Kidney epithelial cell (primary cell): Measurements from ENCODE around the genes ROGDI and SEC14L5.

GRCh38 chr16:4366592-4366852 lies 5.1 kb upstream of the VASN start:
- RAMPAGE, long total RNA, result no peak
- RRBS, result no CpG with 5 or more reads among the region's 2 CpGs

- RAMPAGE, long total RNA, result no peak
- RRBS, result no CpG with 5 or more reads among the region's 15 CpGs
Observed at GRCh38 chr16:4370531-4371391, 887 bp upstream of the VASN start.

DNA sequence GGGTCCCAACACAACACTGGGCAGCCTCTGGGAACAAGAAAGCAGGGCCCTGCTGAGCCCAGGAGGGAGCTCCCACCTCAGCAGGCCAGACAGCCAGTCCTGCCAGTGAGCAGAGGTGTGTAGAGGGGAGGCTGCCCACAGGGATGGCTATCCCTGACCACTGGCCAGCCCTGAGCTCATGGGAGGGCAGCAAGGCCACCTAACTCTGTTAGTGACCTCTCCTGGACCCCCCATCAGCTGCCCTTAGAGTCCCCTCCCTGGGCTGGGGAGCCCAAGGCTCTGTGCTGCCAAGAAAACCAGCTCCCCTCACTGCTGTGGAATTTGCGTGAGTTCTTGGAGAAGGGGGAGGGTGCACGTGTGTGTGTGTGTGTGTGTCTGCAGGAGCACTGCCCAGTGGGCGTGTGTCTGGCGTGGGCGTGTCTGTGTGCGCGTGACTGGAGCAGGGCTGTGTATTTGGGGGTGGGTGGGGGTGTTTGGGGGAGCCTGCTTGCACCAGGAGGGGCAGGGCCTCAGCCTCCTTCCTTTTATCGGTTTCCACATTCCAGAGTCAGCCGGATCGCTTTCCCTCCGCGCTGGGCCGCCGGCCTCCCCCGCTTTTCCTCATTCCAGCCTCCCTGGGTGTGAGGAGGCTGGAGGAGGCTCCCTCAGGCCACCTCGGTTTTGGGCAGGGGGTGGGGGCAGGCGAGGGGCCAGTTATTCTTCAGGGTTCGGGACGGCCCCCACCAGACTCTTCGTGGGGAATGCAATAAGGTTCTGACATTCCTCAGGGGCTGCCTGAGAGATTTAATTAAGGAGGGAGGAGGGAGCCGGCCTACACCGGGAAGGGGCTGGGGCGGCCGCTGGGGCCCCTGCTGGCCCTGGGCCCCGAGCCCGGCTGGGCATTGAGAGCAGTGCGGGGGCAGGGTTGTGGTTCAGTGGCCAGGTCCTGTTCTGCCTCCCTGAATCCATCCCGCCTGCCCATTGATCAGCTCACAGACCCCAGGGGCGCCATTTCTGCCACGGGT lies 2.4 kb downstream of the VASN start:
- RAMPAGE, long total RNA, result no peak
- RRBS, result 3% methylated on average over 5 of the region's 30 CpGs

GRCh38 chr16:4402450-4402721 lies 14.0 kb downstream of the CORO7 start:
- RAMPAGE, long total RNA, result no peak
- RRBS, result no CpG with 5 or more reads among the region's 12 CpGs

DNA sequence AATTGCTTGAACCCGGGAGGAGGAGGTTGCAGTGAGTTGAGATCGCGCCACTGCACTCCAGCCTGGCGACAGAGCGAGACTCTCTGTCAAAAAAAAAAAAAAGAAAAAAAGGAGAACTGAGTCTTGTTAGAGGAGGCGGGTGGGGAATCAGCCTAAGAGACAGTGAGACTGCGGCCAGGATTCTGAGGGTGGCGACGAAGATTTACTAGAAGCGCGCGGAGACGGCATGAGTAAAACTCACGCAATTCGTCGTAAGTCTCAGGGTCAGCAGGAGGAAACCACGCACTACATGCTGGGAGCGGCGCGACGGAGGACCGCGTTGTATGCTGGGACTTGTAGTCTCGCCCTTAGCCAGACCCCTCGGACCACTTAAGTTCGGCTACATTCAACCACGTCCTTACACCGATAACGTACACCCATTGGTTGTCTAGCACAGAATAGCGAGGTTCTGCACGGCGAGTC lies 400 bp upstream of the DNAJA3 start:
- RAMPAGE, long total RNA, result no peak
- RRBS, result no CpG with 5 or more reads among the region's 32 CpGs

DNA sequence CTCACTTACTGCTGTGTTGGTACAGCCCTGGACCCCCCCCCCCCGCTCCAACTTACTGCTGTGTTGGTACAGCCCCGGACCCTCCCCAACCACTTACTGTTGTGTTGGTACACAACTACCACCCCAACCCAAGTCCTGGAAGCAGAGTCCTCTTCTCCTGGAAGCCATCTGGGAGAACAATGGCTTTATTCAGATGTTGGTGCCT lies 13.0 kb downstream of the NMRAL1 start:
- RAMPAGE, long total RNA, result no peak
- RRBS, result 53% methylated on average over 2 of the region's 2 CpGs

DNA sequence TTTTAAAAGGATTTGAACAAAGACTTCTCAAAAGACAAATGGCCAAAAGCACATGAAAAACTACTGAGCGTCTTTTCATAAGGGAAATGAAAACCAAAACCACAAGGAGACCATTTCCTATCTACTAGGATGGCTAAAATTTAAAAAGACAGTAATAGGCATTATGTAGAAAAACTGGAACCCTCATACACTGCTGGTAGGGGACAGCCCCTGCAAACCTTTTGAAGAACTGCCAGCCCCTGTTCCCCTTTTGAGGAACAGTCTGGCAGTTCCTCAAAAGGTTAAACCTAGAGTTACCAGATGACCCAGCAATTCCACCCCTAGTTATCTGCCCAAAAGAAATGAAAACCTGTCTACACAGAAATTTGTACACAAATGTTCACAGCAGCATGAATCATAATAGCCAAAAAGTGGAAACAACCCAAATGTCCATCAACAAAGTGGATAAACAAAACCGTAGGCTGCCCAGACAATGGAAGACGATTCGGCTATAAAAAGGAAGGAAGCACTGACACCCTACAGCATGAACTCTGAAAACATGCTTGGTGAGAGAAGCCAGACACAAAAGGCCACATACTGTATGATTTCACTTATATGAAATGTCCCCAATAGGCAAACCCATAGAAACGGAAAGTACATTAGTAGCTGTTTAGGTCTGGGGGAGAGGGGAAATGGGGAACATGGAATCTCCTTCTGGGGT lies 22.8 kb downstream of the CDIP1 start:
- RAMPAGE, long total RNA, result no peak
- RRBS, result no CpG with 5 or more reads among the region's 5 CpGs

- RAMPAGE, long total RNA, result no peak
- RRBS, result no CpG with 5 or more reads among the region's 12 CpGs
Observed at GRCh38 chr16:4597078-4597546, 17.6 kb downstream of the UBALD1 start.

- RAMPAGE, long total RNA, result no peak
- RRBS, result under 1% methylated on average over 2 of the region's 15 CpGs
Observed at GRCh38 chr16:4624232-4624703, 358 bp upstream of the MGRN1 start.

- RAMPAGE, long total RNA, result no peak
- RRBS, result no CpG with 5 or more reads among the region's 19 CpGs
Observed at GRCh38 chr16:4659033-4659692, 34.2 kb upstream of the NUDT16L1 start.

- RAMPAGE, long total RNA, result no peak
- RRBS, result 49% methylated on average over 6 of the region's 63 CpGs
Observed at GRCh38 chr16:4679584-4680814, 13.4 kb upstream of the NUDT16L1 start.

- RAMPAGE, long total RNA, result no peak
- RRBS, result under 1% methylated on average over 25 of the region's 87 CpGs
Observed at GRCh38 chr16:4802477-4803434, at the start of gene ROGDI. TSS of gene ROGDI (minus strand) at chr16:4802633.

DNA sequence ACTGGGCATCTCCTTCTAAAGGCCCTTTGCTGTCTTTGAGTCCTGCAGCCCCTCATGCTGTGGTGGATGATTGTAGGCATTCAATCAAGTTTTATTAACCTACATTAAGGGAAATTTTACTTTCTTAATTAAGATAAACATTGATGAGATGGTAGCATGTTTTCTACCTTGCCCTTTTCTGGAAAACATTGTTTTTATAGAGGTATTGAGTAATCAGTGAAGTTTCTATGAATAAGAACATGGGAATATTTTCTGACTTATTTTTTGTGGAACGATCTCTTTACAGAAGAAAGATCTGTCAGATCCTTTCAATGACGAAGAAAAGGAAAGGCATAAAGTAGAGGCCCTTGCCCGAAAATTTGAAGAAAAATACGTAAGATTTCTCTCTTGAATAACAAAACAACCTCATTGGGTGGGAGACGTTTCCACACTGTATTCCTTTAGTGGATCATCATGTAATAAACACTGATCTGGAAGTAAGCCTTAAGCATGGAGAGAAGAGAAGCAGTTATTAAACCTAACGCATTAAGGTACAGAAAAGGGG lies 10.5 kb downstream of the UBN1 start:
- RAMPAGE, long total RNA, result no peak
- RRBS, result no CpG with 5 or more reads among the region's 6 CpGs

- RAMPAGE, long total RNA, result no peak
- RRBS, result no CpG with 5 or more reads among the region's 26 CpGs
Observed at GRCh38 chr16:4890076-4890917, 43.0 kb downstream of the UBN1 start.

GRCh38 chr16:4957532-4958562 lies at the start of gene SEC14L5:
TSS of gene SEC14L5 (plus strand) at chr16:4958330.
- RAMPAGE, long total RNA, result no peak
- RRBS, result 1% methylated on average over 6 of the region's 65 CpGs

- RAMPAGE, long total RNA, result no peak
- RRBS, result no CpG with 5 or more reads among the region's 6 CpGs
Observed at GRCh38 chr16:7332592-7332923, 1257.8 kb downstream of the TMEM114 start.

- RAMPAGE, long total RNA, result no peak
- RRBS, result no CpG with 5 or more reads among the region's 3 CpGs
Observed at GRCh38 chr16:8089582-8090291, 500.6 kb downstream of the TMEM114 start.

- RAMPAGE, long total RNA, result no peak
- RRBS, result no CpG with 5 or more reads among the region's 3 CpGs
Observed at GRCh38 chr16:8681022-8681652, 6.7 kb downstream of the ABAT start.

DNA sequence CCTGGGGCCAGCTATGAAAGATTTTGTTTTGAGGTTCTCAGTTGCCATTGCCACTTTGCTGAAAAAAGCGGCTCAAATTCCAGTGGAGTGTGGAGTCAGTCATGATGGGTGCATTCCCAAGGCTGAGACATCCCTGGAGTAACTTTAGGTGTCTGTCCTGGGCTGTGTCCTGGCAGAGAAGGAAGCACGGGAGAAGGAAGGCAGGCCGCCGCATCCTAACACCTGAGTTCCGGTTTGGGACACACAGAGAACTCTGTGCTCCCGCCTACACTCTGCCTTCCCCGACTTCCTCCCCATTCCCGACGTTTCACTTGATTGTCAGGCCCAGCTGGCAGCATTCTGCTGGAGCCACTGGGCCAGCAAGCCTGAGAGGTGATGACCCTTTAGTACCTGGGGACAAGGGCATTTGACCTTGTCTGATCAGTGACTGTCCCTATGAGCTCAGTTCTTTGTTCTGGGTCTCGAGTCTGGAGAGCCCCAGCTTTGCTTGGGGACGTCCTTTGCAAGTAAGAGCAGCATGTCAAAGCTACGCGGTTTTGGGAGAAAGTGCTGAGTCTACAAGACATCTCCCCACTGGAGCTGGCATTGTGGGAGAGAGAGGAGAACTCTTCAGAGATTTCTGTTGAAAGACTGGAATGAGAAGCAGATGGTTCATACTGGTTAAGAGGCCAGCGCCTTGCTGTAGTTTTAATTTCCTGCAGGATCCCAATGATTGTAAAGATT lies 20.4 kb downstream of the ABAT start:
- RAMPAGE, long total RNA, result no peak
- RRBS, result no CpG with 5 or more reads among the region's 14 CpGs

GRCh38 chr16:8712628-8713365 lies 38.4 kb downstream of the ABAT start:
- RAMPAGE, long total RNA, result no peak
- RRBS, result 25% methylated on average over 2 of the region's 27 CpGs